ENCODE results near the genes CAPN11 and HSP90AB1.

- PRO-cap: no peak
Observed at GRCh38 chr6:43809205-43810004, 39.4 kb downstream of the VEGFA start.

DNA sequence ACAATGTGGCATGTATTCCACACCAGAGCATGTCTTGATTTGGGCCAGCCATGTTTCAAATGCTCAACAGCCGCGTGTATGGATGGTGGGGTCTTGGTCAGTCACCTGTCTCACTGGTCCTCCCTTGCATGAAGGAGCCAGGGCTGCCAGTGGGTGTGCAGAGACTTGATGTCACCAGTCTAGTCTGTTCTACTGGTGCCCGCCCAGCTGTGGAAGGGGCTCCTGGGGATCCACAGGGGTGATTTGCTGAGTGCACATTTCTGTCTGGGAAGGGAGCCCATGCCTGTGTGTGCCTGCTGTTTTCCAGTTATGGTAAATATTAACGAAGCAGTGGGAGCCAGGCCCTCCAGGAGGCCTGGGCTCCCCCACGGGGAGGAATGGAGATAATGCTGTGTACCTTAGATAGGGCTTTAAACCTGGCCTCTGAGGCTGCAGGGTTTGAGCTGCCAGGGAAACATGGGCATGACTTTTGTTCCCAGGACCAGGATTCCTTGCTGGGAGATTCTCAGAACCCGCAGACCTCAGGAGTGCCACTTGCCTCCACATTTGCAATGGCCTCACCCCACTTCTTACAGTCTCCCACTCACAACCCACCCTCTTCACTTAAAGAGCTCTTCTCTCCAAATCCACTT is 54.0 kb downstream of the VEGFA start:
- PRO-cap: no peak

DNA sequence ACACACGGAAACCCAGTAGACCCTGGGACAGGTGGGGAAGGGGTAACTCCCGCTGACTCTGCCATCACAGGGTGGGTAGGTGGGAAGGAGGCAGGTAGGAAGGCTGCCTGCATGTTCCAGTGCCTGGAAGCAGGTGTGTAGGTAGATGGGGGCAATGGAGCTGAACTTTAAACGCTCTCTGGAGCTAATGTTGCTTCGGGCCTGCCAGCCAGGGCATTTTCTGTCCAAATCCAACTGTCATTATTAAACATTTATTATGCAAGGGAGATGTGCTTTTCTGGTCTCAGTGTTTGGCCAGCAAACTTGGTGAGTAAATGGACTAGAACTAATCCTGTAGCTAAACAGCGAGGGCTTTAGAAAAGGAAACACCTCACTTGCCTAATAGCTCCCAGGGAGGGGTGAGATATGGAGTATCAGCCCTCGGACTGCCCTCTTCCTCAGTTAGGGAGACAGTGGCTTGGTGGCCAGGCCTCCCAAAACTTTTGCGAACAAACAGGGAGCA is 130.9 kb downstream of the VEGFA start:
- PRO-cap: no peak

DNA sequence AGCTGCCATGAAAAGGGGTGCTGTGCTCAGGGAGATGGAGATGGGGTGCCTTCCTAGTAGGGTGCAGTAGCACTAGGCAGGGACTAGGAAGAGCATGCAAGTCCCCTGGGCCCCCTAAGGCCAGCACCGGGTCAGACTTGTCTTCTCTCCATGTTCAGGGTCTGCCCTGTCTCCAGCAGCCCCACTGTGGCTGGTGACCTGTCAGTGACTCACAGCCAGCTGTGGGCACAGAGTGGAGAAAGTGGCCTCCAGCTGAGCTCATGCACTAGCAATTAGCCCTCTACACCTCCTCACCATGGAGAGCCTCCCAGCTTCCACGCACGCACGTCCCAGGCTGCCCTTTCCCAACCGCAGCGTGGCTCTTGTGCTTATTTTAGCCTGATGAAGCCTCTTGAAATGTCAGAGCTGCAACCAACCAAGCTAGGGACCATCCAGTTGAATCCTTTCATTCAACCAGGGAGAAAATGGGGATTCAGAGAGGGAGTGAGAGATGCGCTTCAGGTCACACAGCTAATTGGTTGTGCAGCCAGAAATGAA is 116.5 kb downstream of the MRPL14 start:
- PRO-cap: no peak

- PRO-cap: no peak
Observed at GRCh38 chr6:44050656-44051475, 76.4 kb downstream of the MRPL14 start.

- PRO-cap: no peak
Observed at GRCh38 chr6:44052711-44053193, 74.5 kb downstream of the MRPL14 start.

- PRO-cap: no peak
Observed at GRCh38 chr6:44059454-44059689, 67.9 kb downstream of the MRPL14 start.

DNA sequence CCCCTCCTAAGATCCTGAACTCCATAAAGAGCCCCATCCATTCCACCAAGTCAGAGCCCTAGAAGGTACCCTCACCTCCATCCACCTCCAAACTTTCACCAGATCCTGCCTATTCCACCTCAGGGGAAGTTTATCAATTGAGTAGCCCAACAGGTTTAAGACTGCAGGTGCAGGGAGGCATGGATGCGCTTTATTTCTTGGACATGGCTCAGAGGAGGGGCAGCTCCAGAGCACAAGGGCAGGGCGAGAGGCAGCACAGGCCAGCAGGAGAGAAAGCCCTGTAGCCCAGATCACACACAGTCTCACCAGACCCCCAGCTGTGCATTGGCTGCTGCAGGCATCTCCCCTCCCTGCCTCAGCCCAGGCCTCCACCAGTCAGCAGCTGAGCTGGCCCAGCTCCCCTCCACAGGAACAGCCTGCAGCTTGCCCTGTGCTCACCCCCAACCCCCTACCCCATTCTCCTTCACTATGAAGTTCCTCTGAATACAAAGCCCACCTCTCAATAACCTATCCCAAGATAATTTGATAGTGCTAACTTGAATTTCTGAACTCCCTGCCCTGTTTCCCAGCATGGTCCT is 24.8 kb downstream of the MRPL14 start:
- PRO-cap: no peak

- PRO-cap: no peak
Observed at GRCh38 chr6:44158600-44158913, at the start of gene CAPN11. CAPN11 (plus strand) TSS chr6:44158820.

- PRO-cap: no peak
Observed at GRCh38 chr6:44201896-44202281, 14.8 kb upstream of the MYMX start.

GRCh38 chr6:44233545-44234384 is 10.4 kb downstream of the SLC29A1 start:
- PRO-cap: no peak

DNA sequence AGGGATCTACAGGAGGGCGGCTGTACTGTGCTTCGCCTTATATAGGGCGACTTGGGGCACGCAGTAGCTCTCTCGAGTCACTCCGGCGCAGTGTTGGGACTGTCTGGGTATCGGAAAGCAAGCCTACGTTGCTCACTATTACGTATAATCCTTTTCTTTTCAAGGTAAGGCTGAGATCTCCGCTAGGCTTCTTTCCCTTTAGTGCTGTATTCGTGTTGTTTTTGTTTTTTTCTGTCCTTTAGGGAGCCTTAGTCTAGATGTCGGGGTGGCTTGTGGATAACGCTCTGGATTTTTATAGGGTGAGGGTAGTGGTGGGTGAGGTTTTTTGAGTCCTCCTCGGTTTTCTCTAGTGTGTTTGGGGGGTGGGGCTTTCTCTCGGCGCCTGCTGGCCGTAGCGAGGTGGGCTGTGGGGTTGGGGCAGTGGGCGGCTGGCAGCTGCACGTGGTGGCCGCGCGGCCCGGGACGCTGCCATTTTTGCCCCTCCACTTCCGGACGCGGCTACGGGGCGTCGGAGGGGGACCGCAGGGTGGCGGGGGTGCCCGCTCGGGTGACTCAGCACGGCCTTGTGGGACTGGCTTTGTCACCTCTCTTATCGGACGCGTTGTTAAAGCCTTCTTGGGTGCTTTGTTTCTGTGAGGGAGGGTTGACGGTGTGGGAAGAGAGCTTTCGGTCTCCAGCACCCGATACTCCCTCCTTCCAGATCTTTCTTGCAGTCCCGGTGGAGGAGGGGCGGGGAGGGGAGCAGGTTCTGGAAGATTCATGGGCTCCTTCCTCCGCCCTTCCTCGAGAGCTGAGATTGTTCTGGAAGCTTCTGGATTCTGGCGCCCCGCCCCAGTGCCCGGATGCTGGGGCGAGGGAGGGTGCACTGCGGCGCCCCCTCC is at the start of gene HSP90AB1:
HSP90AB1 (plus strand) TSS at position 70 of the 881 bp plus-strand sequence.
- PRO-cap: bidirectional peak, plus-strand start at position 66 of the sequence, minus-strand start outside the sequence; bidirectional peak, plus-strand start at position 527 of the sequence, minus-strand start at position 476 of the sequence; bidirectional peak, plus-strand start outside the sequence, minus-strand start at position 792 of the sequence

DNA sequence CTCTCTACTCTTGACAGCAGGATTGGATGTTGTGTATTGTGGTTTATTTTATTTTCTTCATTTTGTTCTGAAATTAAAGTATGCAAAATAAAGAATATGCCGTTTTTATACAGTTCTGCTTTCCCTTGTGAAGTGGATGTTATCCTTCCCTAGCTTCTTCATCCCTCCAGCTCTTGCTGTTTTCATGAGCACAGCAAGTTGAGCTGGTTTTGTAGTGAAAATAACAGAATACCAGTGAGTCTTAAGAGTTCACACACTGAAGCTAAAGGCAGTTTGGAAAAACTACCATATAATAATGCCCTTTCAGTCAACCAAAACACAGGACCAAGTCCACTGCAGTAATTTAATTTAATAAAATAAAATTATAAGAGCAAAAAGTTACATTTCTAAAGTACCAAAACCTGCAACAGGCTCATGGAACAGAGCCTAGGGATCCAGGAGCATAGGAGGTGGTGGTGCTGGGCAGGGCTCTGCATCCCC is 3.5 kb downstream of the SLC35B2 start:
- PRO-cap: no peak

DNA sequence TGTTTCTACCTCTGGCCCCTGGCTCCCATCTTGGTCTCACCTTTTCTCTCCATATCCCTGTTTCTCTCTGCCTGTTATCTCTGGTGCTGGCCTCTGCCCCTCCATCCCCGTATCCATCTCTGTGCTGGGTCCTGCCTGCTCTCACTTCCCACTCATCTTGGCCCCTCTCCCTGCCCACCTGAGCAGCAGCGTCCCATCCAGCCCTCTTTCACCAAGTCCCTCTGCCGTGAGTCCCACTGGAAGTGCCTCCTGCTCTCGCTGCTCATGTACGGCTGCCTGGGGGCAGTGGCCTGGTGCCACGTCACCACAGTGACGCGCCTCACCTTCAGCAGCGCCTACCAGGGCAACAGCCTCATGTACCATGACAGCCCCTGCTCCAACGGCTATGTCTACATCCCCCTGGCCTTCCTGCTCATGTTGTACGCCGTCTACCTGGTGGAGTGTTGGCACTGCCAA is 2.7 kb downstream of the TMEM151B start:
- PRO-cap: no peak

DNA sequence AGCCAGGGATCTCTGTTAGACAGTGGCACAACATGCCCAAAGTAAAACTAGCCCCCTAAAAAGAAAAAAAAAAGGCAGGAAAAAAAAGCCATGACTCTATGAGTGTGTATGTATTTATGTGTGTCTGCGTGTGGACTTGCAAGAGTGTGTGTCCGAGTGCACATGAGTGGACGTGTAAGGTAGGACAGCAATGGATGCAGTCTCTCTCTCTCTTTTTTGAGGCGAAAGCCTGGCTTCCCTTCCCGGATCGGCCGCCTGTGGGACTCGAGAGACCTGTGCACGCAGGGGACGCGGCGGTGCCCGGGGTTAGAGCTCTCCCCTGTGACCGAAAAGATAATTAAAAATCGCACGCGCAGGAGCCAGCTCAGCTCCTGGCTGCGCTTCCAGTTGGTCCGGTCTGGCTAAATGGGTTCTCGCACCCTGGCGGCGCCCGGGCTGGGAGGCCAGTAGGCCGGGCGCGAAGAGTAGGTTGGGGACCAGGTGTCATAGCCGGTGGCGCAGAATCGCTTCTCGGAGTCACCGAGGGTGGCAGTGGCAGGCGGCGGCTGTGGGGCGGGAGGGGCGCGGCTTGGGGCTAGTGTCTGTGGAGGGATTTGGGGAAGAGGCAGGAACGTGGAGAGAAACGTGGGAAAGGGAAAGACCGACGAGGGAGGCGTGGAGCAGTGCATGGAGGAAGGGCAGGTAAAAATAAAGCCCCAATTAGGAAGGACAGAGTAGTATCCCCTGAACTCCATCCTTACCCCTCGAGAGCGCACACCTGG is 41.8 kb upstream of the SUPT3H start:
- PRO-cap: no peak

DNA sequence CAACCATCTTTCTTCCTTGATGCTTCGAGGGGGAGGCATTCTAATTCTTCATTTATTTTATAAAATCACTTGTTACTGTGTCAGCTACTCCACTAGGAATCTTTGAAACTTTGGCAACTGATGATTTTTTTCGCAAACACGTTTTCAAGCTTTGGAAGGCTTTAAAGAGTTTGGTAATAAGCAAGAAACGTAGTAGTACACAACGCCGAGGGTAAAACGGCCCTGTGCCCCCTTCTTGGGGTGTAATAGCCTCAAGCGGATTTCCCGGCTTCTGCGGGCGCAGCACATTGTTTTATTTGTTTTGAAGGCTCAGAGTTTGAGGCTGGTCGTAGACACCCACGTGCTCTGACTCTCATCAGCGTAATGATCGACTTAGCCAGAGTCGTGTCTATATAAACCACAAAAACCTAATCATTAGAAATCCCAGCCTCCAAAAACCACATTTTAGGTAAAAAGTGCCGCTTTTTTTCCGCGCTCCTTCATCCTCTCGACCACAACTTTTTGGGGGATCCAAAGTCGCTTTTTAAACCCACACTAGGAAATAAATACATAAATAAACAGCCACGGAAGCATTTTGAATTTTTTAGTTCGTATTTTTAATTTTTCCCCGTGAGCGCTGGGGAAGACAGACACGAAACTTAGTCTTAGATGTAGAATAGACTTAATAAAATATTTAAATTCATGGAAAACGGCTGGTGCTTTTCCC is 42.9 kb upstream of the SUPT3H start:
- PRO-cap: no peak

DNA sequence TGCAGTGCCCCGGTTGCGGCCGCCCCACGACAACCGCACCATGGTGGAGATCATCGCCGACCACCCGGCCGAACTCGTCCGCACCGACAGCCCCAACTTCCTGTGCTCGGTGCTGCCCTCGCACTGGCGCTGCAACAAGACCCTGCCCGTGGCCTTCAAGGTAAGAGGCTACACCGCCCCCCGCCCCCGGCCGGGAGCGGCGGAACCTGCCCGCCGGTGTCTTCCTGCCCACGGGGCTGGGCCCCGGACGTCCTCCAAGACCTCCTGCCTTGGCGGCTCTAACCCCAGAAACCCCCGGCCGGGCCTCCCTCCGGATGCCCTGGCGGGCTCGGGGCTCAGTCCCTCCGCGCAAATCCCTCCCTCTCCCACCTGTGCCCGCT is 45.1 kb upstream of the SUPT3H start:
- PRO-cap: no peak

DNA sequence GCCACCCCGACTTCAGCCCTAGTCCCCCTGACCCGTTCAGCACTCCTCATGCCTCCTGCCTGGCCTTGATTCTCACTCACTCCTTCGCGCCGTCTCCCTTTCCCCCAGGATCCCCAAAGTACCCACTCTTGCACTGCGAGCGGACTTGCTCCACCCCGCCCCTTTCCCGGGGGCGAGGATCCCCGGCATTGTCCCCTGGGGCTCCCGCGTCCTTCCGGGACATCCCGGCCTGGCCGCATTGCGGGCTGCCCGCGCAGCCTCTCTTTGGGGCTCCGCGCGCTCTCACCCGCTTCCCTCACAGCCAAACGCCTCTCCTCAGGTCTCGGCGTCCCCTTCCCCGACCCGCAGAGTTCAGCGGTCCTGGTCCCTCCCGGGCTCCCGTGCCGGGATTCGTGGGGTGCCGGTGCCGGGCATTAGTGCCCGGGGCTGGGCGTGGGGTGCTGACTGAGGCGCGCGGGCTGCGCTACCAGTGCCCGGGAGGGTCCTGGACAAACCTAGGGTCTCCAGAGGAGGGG is 45.5 kb upstream of the SUPT3H start:
- PRO-cap: bidirectional peak, plus-strand start at position 238 of the sequence, minus-strand start at position 120 of the sequence

GRCh38 chr6:45441833-45442075 is 64.0 kb upstream of the SUPT3H start:
- PRO-cap: no peak

DNA sequence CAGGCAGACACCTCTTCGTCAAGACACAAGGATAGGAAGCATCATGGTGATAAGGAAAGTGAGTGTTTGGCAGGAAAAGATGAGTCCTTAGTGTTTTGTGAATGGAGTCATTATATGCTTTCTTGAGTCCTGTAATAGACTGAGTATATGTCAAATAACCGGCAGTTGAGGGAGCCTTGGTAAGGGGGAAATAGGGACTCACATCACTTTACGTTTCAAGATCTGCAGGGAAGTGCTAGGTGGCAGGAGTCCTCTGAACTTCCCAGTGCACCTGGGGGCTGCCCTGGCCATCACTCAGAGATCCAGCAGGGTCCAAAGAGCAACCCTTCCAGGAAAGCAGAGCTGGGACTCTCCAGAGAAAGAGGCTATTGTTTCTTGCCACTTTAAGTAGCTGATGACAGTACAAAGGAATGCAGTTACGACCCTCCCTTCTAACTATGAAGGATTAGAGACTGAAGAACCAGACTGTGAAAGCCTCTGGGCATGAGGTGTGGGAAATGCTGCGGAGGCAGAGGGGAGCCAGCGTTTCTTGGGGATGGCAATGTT is 189.0 kb upstream of the SUPT3H start:
- PRO-cap: no peak

Data from ureter (tissue), 1 donor.